SUDHL5 (cell line): ENCODE measurements around a stretch of chr7.

DNA sequence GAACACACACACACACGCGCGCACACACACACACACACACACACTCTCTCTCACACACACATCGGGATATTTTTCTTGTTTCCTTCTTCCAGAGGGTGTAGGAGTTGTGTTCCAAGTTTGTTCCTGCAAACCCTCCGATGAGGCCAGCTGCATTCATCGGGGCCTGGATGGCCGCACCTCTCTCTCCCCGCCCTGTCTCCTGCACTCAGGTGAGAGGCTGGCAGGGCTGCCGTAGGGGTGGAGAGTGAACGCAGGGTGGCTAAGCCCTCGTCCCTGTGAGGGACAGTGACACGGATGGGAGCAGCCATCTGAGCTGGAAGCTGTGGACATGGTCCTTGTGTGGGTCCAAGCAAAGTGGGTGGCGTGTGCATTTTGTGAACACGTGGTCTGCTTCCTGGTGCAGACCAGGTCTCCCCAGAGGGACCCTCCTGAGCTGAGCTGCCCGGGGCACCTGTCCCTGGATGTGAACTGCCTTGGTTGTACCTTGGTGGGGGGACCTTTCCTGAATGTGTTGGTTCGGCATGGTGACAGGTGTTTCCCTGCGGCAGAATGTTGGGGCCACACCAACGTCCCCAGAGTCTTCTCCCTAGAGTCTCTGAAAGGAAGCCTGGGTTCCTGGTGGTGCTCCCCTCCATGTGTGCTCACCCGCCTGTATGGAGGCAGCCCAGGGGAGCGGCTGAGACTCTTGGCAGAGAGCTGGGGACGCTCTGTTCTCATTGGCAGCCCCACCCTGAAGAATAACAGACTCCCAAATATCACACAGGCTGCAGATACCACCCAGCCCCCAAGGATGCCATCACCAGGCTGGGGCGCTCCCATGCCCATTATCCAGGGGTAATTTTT lies 34.5 kb downstream of the CHST12 start:
- PRO-cap: no peak

GRCh38 chr7:2451122-2451770 lies 25.0 kb downstream of the GRIFIN start:
- PRO-cap: no peak

DNA sequence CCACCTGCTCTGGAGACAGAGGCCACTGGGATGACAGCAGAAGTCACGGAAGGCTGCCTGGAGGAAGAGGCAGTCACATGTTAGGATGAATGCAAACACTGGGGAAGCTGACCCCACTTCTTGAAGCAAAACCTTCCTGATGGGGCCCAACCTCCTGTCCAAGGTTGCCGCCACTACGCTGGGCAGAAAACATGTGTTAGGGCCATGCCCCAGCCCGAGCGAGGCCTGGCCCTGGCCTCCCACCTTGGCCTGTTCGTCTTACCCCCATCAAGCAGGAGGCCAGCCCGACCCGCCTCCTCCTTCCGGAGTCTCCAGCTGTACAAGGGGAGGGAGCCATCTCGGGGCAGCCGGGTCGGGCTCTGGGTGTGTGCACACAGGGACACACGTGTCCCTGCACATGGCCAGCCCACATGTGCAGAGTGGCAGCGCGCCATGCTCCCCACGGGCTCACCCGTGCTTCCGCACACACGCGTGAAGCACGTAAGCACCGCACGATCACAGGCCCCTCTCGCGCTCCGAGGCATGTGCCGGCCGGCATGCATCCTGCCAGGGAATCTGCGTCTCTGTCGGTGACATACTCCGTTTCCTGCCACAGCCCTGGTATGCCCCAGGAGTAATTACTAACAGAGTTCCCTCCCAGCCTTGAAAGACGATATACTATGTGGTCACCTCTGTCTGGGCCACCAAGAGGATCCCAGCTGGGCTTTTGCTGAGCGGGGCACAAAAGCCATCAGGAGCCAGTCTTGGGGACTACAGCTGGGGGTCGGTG lies 11.3 kb upstream of the LFNG start:
- PRO-cap: no peak

- PRO-cap: no peak
These were observed 10.6 kb upstream of the LFNG start for GRCh38 chr7:2508830-2509434.

- PRO-cap: no peak
These were observed 4.5 kb downstream of the LFNG start for GRCh38 chr7:2523908-2524588.

- PRO-cap: no peak
These were observed 9.3 kb downstream of the BRAT1 start for GRCh38 chr7:2545726-2546638.

- PRO-cap: no peak
These were observed 23.3 kb upstream of the TTYH3 start for GRCh38 chr7:2608504-2608917.

DNA sequence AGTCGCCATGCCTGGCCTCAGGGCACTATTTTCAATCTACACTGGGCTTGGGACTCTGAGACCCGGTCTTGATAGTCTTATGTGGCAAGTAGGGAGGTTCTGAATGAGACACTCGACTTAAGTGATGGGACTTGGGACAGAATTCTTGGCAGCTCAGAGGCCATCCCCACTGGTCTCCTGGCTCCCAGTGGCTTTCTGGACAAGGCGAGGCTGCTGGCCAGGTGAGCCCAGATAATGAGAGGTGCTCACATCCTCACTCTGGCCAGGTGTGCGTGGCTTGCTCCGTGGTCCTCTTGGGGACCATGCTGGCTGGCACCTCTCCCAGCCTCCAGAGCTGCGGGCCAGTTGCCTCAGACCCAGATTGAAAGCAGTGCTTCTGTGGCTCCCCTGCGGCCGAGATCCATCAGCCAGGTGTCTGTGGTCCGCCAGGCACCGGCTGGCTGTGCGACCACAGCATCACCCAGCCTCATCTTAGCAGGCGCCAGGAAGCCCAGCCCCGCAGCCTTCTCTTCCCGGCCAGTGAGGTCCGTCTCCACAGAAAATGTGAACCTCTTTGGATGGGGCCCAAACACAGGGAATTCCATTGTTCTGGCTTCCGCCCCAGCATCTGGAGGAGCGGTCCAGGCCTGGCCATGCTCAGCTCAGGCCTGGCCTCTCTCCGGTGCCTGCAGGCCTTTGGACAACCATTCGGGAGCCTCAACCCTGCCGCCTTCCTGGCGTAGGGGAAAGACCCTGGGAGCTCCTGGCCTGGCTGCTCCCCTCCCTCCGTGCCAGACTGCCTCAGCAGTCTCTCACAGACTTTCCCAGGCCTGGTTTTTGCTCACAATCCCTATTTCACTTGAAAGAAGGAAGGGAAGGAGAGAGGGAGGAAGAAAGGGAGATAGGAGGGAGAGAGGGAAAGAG lies 5.2 kb upstream of the TTYH3 start:
- PRO-cap: no peak

GRCh38 chr7:2649035-2649775 lies 17.4 kb downstream of the TTYH3 start:
- PRO-cap: no peak

GRCh38 chr7:2666406-2666922 lies 21.5 kb upstream of the AMZ1 start:
- PRO-cap: no peak

DNA sequence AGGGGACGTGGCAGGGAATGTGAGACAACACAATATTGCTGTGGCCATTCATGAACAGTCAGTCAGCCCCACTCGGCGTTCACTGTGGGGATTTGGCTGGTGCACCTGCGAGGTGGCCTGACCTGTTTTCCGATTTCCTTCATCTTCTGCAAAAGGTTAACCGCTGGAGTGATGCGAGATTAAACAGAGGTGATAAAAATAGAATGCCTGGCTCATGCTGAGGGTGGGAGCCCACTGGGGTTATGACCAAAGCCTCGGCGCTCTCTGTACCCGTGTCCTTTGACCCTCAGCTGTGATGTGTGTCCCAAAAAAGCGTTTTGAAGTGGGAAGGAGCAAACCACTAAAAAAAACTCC lies 27.2 kb downstream of the AMZ1 start:
- PRO-cap: no peak

GRCh38 chr7:2720685-2721453 lies 32.9 kb downstream of the AMZ1 start:
- PRO-cap: no peak

GRCh38 chr7:2728317-2729620 lies 40.8 kb downstream of the AMZ1 start:
- PRO-cap: no peak

DNA sequence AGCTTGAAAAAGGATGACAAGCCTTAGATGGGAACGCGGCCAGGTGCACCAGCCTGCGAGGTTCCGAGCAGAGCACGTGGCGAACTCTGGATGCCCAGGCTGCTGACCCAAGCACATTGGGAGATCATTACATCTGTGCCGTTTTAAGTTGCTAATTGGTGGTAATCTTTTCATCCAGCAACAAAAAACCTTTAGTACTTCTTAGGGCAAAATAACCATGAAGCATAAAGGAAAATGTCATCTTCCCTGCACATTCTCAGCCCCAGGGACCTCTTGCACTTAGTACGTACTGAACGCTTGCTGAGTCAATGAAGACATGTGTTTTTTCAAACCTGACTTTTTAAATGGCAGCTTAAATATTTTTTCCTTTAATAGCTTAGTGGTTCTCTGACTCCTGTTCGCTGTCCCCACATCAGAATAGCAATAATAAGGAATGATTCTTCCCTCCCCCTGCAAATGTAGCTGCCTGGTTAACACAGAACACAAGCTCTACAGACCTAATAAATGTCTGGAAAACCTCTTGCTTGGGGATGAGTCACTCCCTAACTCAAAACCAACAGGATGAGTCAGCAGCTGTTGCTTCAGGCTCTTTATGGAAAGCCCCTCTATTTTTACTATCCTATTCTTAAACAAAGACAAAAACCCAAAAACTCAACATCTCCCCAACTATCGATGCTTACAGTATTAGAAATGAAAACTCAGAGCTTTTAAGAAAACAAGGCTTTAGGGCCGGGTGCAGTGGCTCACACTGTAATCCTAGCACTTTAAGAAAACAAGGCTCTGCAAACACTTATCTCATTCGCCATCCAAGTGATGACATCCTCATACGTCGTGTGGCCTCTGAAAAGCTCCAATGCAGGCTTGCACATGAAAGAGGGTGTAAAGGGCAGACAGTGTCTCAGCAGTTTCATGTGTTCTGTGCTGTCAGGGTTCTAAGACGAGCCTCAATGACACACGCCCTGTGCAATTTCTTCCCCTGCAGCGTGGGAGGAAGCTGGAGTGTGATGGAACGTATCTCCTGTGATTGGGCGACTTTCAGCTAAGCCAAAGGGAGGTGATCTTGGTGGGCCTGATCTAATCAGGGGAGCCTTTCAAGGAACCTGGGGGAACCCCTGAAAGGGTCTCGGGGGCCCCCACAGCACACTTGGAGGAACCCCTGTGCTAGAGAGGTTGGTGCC lies 69.9 kb downstream of the AMZ1 start:
- PRO-cap: no peak

- PRO-cap: bidirectional peak, plus-strand start at chr7:2824829, minus-strand start at chr7:2824612; bidirectional peak, plus-strand start at chr7:2825323, minus-strand start at chr7:2825071
These were observed 19.4 kb downstream of the GNA12 start for GRCh38 chr7:2824284-2825524.

GRCh38 chr7:3094660-3095411 lies 51.2 kb upstream of the CARD11 start:
- PRO-cap: no peak

GRCh38 chr7:3410704-3411429 lies 109.8 kb downstream of the SDK1 start:
- PRO-cap: no peak

DNA sequence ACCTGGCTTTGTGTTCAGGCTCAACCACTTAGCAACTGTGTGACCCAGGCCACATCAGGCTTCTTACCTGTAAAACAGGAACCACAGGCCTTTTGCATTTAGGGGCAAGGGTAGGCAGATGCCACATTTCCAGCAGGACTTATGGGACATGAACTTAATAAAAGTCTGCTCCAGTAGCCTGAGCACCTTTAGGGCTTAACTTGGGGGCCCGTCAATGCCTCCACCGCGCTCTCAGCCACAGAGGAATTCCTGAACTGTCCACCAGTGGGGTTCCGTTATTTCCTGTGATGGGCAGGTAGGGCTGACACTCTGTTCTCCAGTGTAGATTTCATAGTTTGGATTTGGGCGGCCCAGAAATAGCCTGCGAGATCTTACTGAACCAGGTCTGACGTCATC lies 625.7 kb downstream of the SDK1 start:
- PRO-cap: no peak

GRCh38 chr7:3972568-3972885 lies 671.5 kb downstream of the SDK1 start:
- PRO-cap: no peak

DNA sequence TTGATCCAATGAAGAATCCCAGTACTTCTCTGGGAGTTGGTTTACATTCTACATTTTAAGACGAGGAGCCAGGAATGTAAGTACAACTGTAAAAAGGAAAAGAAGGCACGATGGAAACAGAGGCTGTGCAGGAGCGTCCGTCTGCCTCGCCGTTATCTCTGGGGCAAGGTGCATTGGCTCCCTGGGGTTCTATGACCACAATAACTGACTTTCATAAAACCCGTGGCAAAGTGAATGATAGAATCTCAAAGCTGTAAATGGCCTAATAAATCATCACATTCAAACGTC lies 265.8 kb upstream of the FOXK1 start:
- PRO-cap: no peak